AG09319 (cell line): ENCODE measurements around a stretch of chr7.

- RRBS: no CpG with 5 or more reads among the region's 2 CpGs
Measured at GRCh38 chr7:130900822-130901197, 166.8 kb upstream of the KLF14 start.

GRCh38 chr7:130909257-130909993 is 175.4 kb upstream of the KLF14 start:
- RRBS: no CpG with 5 or more reads among the region's 15 CpGs

- RRBS: no CpG with 5 or more reads among the region's 6 CpGs
Measured at GRCh38 chr7:130911905-130912603, 178.0 kb upstream of the KLF14 start.

- RRBS: no CpG with 5 or more reads among the region's 4 CpGs
Measured at GRCh38 chr7:130972378-130972810, 238.4 kb upstream of the KLF14 start.

DNA sequence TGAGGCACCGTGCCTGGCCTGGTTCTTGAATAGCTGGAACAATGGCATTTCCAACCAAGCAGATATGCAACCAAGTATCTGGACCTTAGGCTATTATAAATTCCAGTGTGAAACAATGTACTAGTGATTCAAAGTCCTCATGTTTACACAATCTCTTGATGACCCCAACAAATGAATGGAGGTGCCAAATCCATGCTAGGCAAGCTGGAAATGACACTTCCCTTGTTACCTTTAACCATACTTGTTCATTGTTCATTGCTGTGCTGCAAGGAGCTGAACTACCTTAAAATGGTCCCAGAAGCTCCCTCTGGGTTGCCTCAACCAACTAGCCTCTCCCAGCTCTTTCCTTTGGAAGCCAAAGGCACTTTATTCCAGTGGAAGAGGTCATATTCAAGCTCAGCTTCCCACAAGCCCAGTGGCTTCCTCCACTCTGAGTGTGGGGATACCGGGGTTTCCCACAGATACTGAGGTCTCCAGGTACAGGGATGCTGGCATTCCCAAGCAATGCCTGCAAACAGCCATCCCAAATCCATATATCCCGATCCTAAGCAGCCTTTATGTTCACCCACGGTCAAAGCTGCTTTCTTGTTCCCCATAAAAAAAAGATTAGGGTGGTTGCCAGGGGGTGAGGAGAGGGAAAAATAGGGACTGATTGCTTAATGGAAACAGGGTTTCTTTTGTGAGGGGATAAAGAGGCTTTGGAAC is 282.4 kb upstream of the KLF14 start:
- RRBS: no CpG with 5 or more reads among the region's 4 CpGs

DNA sequence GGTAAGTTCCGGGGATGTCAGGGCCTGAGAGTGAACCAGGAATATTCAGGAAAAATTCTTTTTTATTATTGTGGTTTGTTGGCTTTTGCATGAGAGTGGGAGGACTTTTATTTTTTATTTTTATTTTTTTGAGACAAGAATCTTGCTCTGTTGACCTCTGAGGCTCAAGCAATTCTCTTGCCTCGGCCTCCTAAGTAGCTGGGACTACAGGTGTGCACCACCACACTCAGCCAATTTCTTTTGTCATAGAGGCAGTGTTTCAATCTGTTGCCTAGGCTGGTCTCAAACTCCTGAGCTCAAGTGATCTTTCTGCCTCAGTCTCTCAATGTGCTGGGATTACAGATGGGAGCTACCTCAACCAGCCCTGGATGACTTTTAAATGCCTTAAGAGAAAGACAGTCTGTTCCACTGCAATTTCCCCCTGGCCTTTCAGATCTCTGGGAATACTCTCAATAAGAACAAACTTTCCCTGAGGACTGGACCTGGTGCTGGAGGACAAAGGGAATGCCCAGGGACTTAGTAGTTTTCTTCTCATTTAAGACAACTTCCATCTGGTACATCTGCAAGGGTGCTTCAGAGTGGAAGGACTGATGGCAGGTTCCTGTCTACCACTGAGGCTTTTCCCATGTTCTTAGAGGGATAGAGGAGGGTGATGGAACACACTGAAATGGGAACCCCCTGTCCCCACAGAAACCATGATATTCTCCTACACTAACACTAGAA is 296.1 kb upstream of the KLF14 start:
- RRBS: no CpG with 5 or more reads among the region's 2 CpGs

GRCh38 chr7:131031262-131032062 is 296.2 kb upstream of the MKLN1 start:
- RRBS: no CpG with 5 or more reads among the region's 9 CpGs

DNA sequence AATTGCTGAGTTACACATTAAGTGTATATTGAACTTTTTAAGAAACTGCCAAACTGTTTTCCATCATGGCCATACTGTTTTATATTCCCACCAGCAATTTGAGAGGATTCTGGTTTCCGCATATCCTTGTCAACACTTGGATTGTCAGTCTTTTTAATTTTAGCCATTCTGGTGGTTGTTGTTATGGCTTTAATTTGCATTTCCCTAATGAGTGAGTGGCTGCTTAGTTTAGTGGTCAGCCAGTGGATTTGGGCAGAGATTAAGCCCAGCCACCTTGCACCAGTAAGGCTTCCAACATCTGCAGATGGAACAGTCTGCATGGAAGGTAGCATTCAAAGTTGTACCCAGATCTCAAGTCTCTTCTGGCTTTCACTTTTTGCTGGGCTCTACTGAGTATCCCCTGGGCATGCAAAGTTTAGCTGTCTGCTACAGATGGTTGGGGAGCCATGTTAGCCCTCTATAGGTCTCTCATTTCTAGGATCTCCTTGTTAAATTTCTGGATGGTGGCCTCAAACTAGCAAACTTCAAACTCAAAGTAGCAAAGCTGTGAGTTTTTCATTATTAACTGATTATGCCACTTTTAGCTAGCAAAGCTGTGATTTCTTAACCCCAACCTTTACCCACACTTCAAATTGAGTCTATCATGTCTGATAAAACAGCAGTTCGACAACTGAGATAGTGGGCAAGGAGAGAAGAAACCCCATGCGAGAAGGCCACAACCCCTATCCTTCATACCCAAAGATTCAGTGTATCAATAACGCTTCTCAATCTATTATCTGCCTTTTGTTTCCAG is 280.8 kb upstream of the MKLN1 start:
- RRBS: no CpG with 5 or more reads among the region's 4 CpGs

- RRBS: no CpG with 5 or more reads among the region's 6 CpGs
Measured at GRCh38 chr7:131067187-131067612, 260.5 kb upstream of the MKLN1 start.

DNA sequence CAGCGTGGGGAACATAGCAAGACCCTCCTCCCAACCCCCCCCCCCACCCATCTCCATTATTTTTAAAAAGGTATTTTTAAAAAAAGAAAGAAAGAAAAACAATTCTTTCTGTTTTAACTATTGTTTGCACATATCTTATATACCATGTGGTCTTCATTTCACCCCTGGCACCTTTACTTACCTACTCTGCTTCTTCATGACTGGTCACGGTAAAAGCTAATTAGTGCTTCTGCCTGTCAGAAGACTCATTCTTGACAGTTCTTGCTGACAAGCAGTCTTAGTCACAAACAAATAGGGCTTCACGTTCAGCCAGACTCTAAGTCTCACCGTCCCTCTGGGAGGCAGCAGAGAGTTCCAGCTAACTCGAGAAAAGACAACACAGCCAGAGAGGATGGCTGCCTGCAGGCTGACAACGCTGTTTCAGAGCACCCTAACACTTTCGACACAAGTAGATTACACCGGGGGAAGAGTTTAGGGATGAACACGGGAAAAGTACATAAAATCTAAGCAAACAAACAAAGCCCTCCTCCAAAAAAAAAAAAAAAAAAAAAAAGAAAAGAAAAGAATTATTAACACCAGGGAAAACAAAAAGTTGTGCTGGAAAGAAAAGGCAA is 258.5 kb upstream of the MKLN1 start:
- RRBS: no CpG with 5 or more reads among the region's 9 CpGs

GRCh38 chr7:131071653-131072507 is 255.8 kb upstream of the MKLN1 start:
- RRBS: no CpG with 5 or more reads among the region's 11 CpGs

DNA sequence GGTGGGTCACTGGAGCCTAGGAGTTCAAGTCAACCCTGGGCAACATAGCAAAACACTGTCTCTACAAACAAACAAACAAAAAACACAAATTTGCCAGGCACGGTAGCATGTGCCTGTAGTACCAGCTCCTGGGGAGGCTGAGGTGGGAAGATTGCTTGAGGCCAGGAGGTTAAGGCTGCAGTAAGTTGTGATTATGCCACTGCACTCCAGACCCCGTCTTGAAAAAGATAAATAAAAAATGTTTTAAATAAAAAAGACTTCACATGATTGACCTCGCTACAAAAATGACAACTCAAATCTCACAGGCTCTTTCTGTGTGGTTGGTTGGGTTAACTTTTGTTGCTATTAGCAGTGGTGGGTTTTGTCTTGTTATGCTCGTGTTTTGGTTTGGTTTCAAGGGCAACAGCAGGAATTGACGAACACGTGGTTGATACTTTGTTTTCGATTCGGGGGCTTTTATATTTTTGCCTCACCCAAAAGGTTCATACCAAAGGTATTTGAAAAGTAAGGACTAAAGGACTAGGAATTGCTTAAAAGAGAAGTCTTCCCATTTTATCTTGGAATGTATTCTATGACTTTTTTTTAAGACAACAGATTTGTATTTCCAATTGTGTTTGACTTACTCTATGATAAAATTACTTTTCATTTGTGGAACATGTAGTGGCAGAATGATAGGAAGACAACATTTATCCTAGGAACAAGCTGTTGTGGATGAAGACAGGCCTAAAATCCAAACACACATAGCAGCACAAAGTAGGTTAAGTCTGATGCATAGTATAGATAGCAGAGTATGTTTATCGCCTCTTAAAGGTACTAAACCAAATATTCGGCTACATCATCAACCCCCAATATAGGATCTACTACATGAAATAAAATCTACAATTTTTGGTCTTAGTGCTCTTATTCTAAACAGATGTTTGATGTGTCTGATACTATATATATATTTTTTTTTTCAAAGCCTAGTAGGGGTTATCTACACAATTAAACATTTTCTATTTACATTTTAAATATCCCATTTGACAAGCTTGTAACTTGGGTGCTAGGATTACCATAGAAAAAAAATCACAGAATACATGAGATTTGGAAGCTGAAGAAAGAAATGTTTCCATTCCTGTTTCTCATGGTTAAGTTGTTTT is 226.8 kb upstream of the MKLN1 start:
- RRBS: no CpG with 5 or more reads among the region's 10 CpGs

DNA sequence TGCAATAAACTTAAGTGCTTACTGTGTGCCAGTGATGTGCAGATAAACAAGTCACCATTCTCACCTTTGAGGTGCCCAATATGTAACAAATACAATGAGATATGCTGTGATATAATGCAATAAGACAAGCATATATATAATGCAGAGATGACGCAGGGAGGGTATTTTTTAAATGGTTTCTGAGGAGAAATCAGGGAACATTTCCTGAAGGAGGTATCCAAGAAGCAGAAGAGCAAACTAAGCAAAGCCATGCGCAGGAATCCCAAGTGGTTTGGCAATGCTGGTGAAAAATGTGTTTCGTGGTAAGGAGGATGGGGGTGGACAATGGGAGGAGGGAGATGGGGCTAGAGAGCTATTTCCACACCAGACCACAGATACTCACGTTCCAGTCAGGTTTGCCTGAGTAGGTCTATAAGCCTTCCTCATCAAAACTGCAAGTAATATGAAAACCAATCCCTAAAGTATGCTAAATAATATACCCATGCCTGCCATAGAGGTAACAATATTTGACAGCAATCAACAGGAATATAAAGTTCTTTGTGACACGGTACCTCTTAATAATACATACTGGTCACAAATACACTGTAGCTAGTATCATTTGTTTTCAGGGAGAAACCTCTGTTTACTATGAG is 223.7 kb upstream of the MKLN1 start:
- RRBS: no CpG with 5 or more reads among the region's 5 CpGs

- RRBS: no CpG with 5 or more reads among the region's 6 CpGs
Measured at GRCh38 chr7:131242580-131242981, 85.1 kb upstream of the MKLN1 start.

DNA sequence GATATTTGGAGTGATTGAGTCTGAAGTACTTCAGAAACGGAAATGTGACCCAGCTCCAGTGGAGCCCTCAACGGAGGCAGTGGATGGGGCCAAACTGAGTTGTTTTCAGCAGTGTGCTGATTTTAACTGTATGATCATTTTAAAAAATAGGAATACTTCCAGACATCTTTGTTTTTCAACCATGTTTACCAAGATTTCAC is 114.1 kb downstream of the MKLN1 start:
- RRBS: no CpG with 5 or more reads among the region's 2 CpGs

DNA sequence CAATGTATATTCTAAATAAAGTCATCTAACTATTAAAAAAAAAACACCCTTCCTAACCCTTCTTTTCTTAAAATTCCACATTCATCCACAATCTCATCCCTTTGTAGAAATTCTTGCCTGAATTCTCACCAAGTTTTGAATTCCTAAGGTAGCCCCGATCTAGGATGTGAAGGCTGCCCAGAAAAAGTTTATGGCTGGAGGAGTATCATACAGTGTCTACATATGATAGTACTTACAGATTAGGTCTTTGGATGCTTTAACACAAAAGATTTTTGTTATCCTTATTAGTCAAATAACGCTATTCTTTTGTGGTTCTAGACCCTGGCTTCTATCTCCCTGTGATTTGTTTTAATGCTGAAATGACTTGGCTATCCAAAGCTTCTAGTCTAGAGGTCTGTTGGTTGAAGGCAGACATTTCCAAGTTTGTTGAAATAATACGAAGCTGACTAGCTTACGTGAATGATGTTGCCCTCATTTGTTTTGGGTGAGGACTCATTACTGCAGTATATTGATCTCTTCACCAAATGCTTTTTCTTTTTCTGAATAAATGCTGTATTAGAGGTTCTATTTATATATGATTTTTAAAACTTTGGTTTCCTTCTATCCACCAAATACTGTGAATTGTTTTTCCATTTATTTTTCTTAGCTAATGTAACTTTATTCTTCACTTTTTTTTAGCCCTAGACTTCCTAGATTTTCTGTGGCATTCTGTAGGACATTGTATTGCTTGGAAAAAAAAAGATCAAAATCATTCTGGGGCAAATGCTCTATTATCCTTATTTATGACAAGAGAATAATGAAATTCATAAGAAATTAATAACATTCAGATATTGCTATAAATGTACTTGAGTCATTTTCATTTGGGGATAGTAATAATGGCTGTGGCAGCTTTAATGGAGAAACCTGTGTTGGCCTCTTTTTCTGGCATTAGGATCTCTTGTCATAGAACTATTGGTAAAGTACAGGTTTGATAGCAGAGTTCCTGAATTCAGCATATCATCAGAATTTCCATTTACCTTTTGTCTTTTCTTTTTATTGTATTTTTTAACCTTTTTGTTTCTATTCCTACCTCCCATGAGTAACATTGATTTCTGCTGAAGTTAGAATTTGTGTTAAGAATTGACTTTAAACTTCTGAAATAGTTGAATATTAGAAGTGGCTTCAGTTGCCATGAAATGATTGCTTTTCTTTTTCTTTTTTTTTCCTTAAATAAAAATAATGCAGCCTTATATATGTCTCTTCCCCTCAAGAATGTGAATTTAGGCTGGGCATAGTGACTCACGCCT is 64.8 kb downstream of the PODXL start:
- RRBS: no CpG with 5 or more reads among the region's 5 CpGs

DNA sequence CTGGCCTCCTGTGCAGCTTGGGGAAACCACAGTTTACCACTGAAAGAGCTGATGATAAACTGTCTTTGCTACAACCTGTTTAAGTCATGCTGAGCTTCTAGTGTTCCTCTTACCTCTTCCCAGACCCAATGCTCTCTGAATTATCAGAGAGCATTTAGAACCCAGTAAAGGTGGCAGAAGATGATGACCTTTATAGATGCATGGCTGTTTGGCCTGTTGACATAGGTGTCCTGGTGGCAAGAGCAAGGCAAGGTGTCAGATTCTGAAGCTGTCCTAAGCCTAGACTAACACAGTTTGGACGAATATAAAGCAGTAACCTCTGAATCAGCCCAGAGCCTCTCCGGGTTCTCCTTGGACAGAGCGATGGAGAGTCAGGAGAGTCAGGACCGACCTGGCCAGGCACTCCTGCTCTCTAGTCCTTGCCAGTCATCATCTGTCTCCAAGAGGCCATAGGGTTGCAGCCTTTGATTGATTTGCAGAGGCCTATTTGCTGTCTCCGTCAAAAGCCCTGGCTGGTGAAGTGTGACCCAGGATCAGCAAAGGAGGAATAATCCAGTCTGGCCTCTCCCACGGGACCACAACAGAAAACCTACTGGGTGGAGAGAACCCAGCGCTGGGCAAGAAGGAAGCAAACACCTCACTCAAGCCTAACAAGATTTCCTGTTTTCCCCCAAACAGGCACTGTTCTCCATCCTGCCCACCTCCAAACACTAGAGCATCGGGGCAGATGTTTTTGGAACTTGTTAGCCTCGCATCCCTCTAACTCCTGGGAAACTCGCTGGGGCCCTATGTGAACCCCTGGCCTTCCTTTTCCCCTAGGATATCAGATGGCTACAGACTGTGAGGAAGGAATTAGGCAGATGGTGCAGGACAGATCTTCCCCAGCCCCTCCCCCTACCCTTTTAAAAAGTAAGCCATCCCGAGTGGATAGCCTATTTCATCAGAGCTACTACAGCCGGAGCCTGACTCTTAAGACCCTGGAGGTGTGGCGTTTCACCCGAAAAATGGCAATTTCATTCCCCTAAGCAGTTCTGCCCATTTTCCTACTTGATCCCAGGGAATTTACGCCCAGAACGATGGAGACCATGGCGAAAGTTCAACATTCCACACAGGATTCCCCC is 54.5 kb downstream of the PODXL start:
- RRBS: no CpG with 5 or more reads among the region's 17 CpGs

DNA sequence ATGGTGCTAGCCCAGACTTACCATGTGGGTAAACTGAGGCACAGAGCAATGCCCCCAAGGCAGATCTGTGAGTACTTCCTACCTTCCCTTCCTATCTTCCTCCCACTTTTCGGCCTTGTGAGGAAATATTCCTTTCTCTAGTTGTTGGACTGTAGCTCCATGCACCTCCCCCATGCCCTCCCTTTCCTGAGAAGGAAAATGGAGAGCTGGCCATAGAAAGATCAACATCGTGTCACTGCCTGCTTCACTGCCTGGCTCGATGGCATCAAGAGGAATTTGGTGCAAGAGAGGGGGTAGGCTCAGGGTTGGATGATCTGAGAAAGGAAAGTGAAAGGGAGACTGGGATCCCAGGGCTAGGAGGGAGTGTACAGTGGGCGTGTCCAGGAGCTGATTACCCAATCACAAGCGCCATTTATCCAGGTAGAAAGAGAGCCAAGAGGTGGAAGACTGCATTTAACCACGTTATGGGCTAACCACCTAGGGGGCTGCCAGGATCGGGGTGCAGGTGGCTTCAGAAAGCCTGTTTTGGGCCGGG is 10.4 kb downstream of the PODXL start:
- RRBS: no CpG with 5 or more reads among the region's 8 CpGs

GRCh38 chr7:132734069-132734325 is 157.7 kb upstream of the PLXNA4 start:
- RRBS: no CpG with 5 or more reads among the region's 9 CpGs

DNA sequence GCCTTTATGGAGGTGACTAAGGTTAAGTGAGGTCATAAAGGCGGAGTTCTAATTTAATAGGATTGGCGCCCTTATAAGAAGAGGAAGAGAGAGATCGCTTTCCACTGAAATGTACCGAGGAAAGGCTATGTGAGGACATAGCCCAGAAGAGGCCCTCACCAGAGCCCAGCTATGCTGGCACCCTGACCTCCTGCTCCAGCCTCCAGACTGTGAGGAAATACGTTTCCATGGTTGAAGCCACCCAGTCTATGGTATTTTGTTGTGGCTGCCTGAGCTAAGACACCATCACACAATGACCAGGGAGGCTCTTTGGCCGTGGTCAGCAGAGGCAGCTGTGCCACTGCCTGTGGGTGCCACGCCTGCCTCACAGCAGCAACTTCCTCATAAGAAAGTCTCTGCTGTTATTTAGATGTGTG is 182.6 kb upstream of the PLXNA4 start:
- RRBS: no CpG with 5 or more reads among the region's 7 CpGs